Testis (tissue), 5 donors: ENCODE measurements around a stretch of chr15.

GRCh38 chr15:57305845-57306711 is 70.2 kb upstream of the CGNL1 start:
- PRO-cap, 3 experiments = no peak in any of the 3 experiments
- RAMPAGE, long total RNA, 2 experiments = no peak in any of the 2 experiments
- RRBS = 2% methylated on average over 5 of the region's 35 CpGs

GRCh38 chr15:57387564-57388213 is 11.4 kb downstream of the CGNL1 start:
- PRO-cap, 3 experiments = no peak in any of the 3 experiments
- RAMPAGE, long total RNA, 2 experiments = no peak in any of the 2 experiments
- RRBS = no CpG with 5 or more reads among the region's 4 CpGs

GRCh38 chr15:57416912-57417217 is 40.6 kb downstream of the CGNL1 start:
- PRO-cap, 3 experiments = no peak in any of the 3 experiments
- RAMPAGE, long total RNA, 2 experiments = no peak in any of the 2 experiments
- RRBS = no CpG with 5 or more reads among the region's 2 CpGs

DNA sequence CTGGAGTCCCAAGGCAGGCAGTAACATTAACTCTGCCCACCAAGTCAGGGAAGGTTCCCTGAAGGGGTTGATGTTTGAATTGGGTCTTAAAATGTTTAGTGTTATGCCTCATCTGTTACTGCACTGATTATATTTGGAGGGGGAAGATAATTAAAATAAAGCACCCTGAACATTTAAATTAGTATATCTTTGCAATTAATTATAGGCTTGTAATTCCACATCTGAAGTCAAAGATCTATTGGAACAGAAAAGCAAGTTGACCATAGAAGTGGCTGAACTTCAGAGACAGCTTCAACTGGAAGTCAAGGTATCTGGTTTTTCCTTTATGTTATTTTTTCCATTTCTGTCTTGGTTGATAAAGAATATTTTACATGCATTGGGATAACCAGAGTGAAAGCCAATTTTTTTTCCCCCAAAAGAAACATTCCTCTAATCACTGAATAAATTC is 75.0 kb downstream of the CGNL1 start:
- PRO-cap, 3 experiments = no peak in any of the 3 experiments
- RAMPAGE, long total RNA, 2 experiments = no peak in any of the 2 experiments

GRCh38 chr15:57453613-57454245 is 77.4 kb downstream of the CGNL1 start:
- PRO-cap, 3 experiments = no peak in any of the 3 experiments
- RAMPAGE, long total RNA, 2 experiments = no peak in any of the 2 experiments
- RRBS = no CpG with 5 or more reads among the region's 5 CpGs

GRCh38 chr15:57551668-57552322 is 39.9 kb upstream of the MYZAP start:
- PRO-cap, 3 experiments = no peak in any of the 3 experiments
- RAMPAGE, long total RNA, 2 experiments = no peak in any of the 2 experiments
- RRBS = 36% methylated on average over 2 of the region's 11 CpGs

DNA sequence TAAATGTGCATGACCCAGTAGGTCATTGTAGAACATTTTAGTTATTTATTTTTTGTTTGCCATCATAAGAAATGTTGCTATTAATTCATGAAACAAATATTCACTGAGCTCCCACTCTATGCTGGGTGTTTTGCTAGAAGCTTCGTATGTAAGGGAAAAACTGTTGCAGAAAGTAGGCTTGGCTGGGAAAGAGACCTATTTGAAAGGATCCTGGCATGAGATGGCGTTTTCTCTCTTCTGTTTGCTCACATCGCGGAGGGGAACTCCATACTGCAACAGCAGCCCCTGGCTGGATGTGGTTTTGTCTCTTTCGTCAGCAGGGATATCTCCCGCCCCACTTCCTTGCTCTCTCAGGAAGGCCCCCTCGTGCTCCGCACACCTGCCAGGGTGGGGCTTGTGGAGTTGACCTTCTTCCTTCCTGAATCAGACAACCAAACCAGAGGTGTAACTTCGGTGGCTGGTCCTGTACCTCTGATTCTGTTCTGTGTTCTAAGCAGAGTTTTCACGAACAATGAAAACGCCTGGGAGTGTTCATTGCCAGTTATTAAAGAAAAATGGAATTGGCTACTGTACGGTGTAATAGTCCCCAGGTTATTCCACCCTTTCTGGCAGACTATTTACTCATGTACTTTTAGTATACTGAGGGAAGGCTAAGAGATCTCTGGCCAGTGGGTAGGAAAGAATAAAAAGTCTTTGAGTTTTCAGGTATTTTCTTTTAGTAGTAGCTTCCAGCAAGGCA is 26.3 kb upstream of the MYZAP start:
- PRO-cap, 3 experiments = no peak in any of the 3 experiments
- RAMPAGE, long total RNA, 2 experiments = no peak in any of the 2 experiments
- RRBS = no CpG with 5 or more reads among the region's 12 CpGs

DNA sequence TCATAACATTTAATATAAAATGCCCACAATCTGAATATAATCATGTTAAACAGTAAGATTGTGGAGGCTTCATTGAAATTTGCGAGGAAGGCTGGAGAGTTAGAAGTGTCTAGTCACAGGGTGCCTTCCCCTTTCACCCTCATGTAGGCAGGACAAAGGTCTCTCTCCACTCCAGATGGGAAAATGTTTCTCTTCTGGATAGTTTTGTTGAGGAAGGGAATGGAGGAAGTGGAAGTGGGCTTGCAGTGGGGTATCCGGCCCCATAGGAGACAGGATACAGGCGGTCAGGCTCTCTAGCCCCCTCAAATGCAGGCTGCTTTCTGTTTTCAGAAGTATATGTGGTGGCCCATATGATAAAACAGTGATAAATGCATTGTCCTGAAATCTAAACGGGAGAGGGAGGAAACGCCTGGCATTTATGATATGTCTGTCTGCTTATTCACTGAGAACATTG is 13.3 kb upstream of the MYZAP start:
- PRO-cap, 3 experiments = no peak in any of the 3 experiments
- RAMPAGE, long total RNA, 2 experiments = no peak in any of the 2 experiments
- RRBS = no CpG with 5 or more reads among the region's 5 CpGs

DNA sequence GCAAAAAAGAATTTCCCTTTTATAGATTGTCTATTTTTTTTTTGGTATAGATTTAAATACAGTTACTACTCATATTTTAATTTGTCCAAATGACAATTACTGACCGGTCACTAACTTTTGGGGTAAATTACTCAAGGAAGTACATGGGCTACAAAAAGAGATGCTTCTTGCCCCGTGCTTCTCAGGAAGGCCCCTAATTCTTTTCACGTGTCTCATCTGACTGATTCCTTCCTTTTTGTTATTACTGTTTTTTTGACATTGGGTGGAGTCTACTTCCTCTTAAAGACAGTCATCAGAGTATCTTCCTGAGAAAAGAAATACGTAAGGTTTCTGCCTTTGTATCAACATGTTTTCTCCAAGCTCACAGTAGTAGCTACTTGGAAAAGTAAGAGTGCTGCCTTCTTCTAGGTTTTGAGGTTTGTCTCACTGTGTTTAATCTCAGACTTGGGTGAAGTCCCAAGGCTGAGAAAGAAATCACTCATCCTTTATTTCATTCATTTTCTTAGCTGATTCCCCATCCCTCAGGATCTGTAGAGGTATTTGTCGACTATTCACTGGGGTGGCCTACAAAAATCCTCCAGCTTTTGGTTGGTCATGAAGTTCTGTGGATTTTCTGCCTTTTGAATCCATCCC is 4.6 kb upstream of the MYZAP start:
- PRO-cap, 3 experiments = no peak in any of the 3 experiments
- RAMPAGE, long total RNA, 2 experiments = no peak in any of the 2 experiments
- RRBS = no CpG with 5 or more reads among the region's 5 CpGs

DNA sequence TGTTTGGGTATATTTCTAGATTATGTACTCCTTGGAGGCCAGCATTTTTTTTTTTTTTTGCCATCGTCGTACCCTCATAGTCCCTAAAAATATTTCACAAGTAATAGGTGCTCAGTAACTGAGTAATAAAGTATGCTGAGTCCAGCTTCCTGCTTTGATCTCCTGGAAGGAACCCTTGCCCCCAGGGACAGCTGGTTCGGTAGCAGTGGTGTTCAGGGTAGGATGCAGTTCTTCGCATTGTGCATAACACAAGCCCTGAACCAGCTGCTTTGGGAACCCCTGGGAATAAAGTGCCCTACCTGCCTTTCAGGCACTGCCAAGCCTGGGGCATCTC is 7.6 kb downstream of the MYZAP start:
- PRO-cap, 3 experiments = no peak in any of the 3 experiments
- RAMPAGE, long total RNA, 2 experiments = no peak in any of the 2 experiments
- RRBS = no CpG with 5 or more reads among the region's 4 CpGs

DNA sequence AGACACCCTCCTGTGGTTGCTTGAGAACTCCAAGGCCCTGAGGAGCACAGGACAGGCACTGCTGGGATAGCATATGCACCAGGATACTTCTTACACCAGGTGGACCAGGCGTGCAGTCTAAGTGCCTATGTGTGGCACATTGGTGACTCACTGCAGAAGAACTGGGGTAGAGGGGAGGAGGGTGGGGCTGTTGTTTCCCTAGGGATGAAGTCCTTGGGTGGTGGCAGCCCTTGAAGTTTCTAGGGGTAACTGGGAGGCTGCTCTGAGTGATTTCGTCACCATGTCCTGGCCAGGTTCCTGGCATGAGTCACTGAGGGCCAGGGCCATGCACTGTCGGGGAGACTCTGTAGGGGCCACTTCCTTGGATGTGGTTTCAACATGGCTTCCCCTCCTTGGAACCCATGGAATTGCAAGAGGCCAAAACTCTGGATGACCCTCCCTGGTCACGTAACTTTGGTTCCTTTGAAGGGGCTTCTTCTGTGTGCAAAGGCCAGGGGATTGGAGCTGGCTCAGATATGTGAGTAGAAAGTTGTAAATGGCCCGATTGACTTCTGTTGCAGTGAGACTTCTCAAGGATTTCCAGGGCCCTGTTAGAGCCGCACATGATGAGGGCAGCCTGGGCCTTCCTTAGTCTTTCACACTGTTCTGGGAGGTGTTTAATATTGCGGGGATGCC is 16.0 kb downstream of the MYZAP start:
- PRO-cap, 3 experiments = no peak in any of the 3 experiments
- RAMPAGE, long total RNA, 2 experiments = no peak in any of the 2 experiments
- RRBS = no CpG with 5 or more reads among the region's 7 CpGs

DNA sequence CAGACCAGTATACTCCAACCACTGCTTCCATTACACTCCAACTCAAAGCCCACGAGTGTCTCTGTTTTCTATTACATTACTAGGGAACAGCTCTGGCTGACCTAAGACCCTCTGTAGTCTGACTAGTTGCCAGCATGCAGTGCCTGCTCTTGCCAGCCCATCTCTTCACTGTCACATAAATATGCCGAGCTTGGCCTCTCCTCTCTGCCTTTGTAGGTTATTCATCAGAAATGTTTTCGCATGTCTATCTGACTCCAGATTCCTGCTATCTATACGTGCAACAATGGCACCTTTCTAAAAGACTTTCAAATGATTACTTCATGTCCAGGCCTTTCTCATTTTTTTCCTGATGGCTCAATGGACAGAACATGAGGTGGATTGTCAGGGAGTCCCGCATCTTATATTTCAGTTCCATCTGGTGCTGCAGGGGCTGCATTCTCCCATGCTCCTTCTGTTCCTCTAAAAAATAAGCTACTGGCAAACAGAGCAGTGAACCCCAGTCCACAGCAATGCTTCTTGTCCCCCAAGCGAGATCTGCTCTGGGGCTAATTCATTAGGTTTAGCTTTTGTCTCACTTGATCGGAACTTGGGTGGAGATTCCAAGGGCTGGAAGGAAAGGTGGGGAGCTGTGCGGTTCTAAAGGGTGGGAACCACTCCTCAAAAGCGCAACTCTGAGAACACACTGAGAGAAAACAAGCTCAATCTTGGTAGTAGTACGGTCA is 113.1 kb downstream of the ALDH1A2 start:
- PRO-cap, 3 experiments = no peak in any of the 3 experiments
- RAMPAGE, long total RNA, 2 experiments = no peak in any of the 2 experiments
- RRBS = no CpG with 5 or more reads among the region's 10 CpGs

GRCh38 chr15:58145982-58147266 is 8.2 kb downstream of the AQP9 start:
- PRO-cap, 3 experiments = peak in 3 of 3 experiments; most common minus-strand start chr15:58146863 (in 2)
- RAMPAGE, long total RNA, 2 experiments = no peak in any of the 2 experiments
- RRBS = no CpG with 5 or more reads among the region's 14 CpGs

- PRO-cap, 3 experiments = no peak in any of the 3 experiments
- RAMPAGE, long total RNA, 2 experiments = no peak in any of the 2 experiments
- RRBS = no CpG with 5 or more reads among the region's 3 CpGs
Measured at GRCh38 chr15:58148627-58149386, 10.6 kb downstream of the AQP9 start.

DNA sequence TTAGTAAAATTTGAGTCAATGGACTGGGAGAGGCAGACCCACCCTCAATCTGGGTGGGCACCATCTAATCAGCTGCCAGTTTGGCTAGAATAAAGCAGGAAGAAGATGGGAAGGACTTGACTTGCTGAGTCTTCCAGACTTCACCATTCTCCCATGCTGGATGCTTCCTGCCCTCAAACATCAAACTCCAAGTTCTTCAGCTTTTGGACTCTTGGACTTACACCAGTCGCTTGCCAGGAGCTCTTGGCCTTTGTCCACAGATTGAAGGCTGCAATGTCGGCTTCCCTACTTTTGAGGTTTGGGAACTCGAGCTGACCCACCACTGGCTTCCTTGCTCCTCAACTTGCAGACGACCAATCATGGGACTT is 8.6 kb upstream of the LIPC start:
- PRO-cap, 3 experiments = no peak in any of the 3 experiments
- RAMPAGE, long total RNA, 2 experiments = no peak in any of the 2 experiments
- RRBS = no CpG with 5 or more reads among the region's 4 CpGs

DNA sequence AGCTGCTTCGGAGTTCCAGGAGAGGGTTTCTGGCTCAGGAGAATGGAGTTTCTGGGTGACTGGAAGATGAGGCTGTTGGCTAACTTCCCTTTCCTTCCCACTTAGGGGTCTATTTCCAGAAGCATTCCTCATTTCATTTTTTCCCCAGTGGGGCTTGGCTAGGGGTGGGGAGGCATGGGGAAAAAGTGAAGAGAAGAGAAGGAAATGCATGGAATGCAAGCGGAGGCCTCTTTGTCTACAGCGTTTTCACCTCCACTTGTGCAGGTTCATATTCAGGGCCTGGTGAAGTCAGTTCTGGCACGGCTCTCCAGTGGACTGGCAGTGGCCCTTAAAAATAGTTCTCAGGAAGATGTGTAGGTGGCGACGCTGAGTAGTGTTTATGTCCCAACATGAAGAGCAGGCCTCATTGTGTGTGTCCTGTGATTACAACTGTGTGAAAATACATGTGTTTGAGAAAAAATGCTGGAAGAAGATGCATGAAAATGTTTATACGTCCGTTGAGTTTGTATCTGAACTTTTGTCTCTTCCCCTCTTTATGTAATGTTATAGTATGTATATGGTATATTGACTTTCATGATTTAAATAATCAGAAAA is 7.1 kb downstream of the LIPC start:
- PRO-cap, 3 experiments = no peak in any of the 3 experiments
- RAMPAGE, long total RNA, 2 experiments = no peak in any of the 2 experiments
- RRBS = no CpG with 5 or more reads among the region's 8 CpGs

GRCh38 chr15:58458046-58458620 is 26.3 kb downstream of the LIPC start:
- PRO-cap, 3 experiments = no peak in any of the 3 experiments
- RAMPAGE, long total RNA, 2 experiments = no peak in any of the 2 experiments
- RRBS = no CpG with 5 or more reads among the region's 4 CpGs

DNA sequence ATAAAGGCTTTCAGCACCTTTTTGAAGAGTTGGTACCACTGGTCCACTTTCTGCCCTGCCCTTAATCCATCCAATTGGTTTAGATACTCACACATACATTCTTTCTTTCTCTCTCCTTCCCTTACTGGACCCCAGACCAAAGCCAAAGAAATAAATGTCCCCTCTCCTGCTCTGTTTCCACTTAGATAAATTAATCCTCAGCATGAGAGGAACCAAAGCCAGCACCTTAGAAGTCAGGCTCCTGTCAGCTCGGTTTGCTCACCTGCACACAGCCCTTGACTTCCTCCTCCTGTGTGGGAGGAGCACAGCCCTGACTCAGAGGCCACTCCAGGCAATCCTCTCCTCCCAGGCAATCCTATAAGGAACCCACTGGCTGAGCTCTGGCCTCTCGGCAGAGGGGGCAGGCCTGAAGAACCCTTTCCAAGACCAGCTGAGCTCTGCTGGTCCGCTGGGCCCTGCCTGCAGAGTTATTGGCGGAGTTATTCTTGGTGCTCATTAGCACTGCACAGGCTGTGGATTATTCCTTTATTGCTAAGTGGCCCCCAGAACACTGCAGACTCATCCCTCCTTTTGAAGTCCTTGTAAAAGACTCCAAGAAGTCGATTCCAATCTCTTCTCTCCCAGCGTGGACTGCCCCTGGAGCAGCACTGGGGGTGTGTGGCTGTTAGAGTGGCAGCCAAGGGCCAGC is 30.8 kb downstream of the LIPC start:
- PRO-cap, 3 experiments = no peak in any of the 3 experiments
- RAMPAGE, long total RNA, 2 experiments = no peak in any of the 2 experiments
- RRBS = no CpG with 5 or more reads among the region's 6 CpGs

DNA sequence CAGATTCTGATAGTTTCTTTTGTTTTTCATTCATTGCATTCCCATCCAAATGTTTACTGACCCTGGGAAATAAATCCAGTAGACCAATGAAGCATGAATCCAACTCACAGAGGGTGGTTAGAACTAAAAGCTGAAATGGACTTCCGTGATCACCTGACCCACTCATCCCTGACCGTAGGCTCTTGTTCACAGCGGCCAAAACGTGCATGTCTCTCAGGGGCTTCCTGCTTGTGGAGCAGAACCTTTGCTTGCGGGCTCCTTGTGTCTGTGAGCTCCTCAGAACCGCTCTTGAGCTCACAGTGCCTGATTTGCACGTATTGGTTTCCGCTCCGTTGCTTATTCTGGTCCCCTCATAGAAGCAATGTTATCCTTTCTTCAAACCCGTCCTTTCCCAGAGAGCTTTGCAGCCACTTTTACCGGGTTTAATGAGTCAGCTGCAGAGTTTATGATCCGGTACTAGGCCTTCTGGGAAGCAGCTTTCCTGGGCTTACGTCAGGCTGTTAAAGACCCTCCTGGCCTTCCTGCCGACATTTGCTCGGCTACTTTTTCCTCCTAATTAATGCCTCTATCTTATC is 35.4 kb downstream of the LIPC start:
- PRO-cap, 3 experiments = no peak in any of the 3 experiments
- RAMPAGE, long total RNA, 2 experiments = no peak in any of the 2 experiments
- RRBS = no CpG with 5 or more reads among the region's 15 CpGs

DNA sequence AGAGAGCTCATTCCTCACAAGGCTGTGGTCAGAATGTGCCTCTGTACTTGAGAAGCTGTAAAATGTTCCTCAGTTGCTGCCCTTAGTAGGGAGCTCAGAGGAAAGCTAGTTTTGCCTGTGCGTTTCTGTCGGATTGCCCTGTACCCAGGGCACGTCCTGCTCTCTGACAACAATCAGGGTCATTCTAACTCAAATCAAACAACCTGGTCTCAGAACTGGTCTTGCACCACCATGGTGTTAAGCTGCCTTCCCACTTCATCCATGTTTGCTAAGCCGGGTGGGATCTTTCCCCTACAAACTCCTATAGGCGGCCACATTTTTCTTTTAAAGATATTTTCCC is 45.0 kb downstream of the LIPC start:
- PRO-cap, 3 experiments = no peak in any of the 3 experiments
- RAMPAGE, long total RNA, 2 experiments = no peak in any of the 2 experiments
- RRBS = no CpG with 5 or more reads among the region's 5 CpGs